Measurements from ENCODE around the genes GGA3 and MRPS7.

DNA sequence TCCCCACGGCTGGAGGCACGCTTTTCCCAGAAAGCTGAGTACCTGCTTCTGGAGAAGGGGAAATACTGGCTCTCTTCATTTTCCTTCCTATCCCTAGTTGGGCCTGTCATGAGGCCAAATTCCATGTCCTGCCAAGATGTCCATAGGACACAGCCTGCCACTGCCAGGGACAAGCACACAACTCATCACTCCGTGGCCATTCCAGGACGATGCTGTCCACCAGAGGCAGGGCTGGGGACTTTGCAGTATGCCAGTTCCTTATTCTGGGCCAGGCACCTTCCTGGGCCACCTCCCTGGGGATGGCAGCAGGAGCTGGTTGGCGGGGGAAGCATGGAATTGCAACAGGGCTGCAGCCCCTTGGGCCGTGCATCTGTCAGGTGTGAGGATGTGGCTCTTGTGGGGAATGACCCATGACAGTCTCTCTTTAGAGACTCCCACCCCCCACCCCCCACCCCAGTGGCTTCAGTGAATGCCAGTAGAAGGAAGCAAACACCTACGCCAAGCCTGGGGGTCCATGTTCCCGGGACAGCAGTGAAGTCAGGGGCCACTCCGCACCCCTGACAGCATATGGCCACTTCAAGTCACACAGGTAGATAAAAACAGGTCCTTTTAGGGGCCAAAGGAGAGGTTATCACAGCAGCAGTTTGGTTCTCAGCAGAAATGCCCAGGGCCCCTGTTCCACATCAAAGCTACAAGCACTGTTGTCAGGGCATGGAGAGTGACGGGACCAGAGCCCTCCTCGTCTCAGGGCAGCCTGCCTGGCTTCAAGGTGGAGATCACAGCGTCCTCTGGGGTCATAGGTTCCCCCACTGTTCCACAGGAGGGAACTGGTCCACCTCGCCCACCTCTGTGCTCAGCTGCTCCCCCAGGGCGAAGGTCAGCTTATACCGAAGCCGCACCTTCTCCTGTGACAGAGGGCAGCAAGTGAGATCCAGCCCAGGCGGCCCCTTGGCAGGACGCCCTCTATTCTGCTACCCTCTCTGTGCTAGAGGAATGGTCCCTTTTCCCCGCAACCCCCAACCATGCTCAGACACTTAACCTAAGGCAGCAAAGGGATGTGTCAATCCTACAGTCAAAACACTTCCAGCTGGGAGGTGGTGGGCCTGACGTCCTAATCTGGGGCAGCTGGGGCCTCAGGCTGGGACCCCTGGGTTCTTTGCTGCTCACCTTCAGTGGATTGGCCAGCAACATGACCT, 23.5 kb downstream of the GGA3 start:
- RRBS = no CpG with 5 or more reads among the region's 20 CpGs

DNA sequence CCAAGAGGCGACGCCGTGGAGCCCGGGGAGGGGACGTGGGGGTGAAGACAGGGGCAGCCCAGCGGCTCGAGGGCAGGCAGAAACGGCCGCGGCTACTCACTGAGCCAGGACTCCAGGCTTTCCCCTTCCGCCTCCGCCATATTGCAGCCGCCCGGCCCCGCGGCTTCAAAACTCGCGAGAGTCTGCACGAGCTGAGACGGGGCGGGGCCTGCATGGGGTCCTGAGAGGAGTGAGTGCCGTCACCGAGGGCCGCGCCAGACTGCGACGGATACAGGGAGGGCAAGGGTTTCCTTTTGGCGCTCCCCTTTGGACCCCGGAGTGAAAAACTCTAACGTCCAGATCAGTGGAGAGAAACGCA, at the start of gene GGA3:
GGA3 (minus strand) TSS at position 159 of the 358 bp plus-strand sequence.
- RRBS = under 1% methylated on average over 4 of the region's 31 CpGs

GRCh38 chr17:75261806-75263076, at the start of gene MRPS7:
Gene MRPS7, plus strand, starts transcription at chr17:75261879.
- RRBS = no CpG with 5 or more reads among the region's 50 CpGs

GRCh38 chr17:75288591-75289053, 611 bp downstream of the SLC25A19 start:
- RRBS = no CpG with 5 or more reads among the region's 12 CpGs

DNA sequence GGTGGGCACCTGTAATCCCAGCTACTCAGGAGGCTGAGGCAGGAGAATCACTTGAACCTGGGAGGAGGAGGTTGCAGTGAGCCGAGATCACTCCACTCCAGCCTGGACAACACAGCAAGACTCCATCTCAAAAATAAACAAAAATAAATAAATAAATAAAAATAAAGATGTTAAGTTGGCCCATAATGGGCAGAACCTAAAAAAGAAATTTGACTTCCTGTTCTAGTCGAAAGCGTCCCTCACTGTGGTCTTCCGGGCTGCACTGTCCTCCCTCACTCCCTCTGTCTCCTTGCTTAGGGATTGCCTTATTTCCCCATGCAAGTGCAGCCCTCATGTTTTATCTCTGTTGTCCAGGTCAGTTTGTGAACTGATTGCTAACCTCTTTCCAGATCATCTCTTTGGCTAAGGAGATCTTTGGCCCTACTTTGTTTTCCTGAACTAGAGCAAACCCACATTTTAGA, 5.8 kb upstream of the SLC25A19 start:
- RRBS = no CpG with 5 or more reads among the region's 4 CpGs

DNA sequence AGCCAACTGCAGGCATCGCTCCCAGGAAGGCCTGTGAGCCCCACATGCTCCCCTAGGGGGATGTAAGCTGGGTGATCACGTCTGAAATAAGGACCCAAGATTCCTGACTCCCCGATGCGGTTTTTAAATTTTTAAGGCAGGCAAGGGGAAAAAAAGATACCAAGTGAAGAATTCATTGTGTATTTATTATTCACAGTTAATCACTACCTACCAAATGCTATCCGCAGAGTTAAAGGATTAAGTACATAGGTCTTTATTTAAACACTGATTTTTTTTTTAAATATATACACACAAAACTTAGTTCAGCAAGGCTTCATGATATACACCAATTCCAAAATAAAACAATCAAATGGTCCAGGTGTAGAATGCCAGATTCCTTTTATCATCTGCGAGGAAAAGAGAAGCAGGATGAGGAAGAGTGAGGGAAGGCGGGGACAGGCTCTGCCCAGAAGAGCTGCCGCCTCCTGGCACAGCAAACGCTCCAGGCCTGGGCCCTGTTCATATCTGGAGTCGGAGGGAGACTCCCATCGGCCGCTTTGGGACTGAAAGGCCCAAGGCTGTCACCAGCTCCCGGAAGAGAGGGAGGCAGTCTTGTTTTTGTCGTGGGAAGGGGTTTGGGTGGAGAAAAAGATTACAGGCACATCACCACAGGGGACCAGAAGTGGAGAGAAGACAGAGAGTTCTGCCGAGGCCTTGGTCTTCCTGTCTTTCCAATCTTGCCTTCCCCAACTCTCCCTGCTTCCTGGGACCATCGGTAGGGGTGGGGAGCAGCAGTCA, 28.9 kb upstream of the SLC25A19 start:
- RRBS = no CpG with 5 or more reads among the region's 16 CpGs

DNA sequence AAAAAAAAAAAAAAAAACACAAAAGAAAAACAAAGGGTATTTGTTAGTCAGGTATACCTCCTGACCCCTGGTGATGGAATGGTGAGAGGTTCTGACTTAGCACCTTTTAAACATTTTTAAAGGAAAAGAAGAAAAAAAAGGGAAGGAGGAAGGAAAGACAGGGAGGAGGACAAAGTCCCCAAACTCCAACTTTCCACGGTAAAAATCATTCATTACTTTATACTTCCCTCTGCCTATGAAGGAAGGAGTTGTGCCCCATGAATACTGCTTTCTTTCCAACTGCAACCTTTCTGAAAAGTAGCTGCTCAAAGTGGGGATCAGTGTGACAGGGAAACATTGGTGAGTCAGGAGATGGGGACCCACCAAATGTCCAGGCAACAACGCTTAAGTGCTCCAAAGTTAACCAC, 52.2 kb upstream of the SLC25A19 start:
- RRBS = no CpG with 5 or more reads among the region's 2 CpGs

GRCh38 chr17:75351765-75352727, 53.4 kb downstream of the GRB2 start:
- RRBS = no CpG with 5 or more reads among the region's 11 CpGs

DNA sequence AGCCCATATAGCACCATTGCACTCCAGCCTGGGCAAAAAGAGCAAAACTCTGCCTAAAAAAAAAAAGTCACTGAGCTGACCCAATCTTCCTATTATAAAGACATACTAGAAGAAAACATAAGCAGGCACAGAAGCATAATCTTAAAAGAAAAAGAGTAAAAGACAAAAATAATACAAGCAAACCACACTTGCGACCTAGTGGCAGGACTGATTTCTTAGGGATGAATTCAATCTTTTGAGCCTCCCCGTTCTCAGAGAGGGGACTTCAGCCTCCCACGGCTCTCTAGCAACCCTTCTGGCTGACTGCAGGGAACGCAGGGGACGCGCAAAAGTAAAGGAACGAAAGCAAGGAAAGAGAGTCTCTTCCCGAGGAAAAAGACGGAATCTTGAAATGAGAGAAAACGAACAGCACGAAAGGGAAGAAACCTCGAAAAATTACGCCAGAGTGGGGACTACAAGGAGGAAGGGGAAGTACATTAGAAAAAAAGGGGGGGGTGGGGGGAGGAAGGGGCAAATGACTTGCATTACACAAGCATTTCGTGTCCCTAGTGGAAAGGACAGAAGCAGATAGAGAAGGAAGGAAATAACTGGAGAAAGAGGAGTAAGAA, 1.3 kb downstream of the GRB2 start:
- RRBS = no CpG with 5 or more reads among the region's 14 CpGs

DNA sequence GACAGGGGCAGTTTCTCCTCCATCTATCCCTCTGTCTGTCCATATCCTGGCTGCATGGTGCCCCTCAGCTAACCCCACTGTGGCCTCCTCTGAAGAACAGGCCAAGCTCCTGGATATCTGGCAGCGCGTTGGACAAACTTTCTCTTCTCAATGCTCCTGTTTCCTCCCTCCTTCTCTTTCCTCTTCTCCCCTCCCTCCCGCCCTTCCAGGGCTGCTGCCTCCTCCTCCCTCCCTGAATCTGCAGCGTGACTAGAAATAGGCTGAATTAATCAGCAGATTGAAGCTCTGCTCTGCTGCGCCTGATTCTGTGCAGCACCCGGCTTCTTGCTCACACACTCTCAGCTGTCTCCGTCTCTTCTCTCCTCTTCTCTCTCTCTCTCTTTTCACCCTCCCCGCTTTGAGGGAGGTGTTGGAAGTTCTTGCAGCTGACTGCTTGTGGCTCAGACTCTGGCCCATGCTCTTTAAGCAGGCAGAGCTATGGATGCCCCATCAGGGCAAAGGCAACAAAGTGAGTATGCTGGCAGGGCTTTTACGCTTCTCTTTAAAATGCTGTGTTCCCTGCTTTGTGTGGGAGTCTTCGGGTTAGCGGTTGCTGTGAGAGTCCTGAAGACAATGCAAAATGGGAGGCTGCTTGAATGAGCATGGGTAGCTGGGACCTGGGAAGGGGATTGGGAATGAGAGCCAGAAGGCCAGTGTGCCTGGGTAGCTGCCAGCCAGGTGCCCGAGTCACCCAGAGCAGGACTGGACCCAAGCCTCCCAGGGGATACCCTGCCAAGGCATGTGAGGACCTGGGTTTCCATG, 20.0 kb downstream of the TMEM94 start:
- RRBS = no CpG with 5 or more reads among the region's 12 CpGs

GRCh38 chr17:75485201-75485714, 28.8 kb downstream of the TMEM94 start:
- RRBS = no CpG with 5 or more reads among the region's 11 CpGs

DNA sequence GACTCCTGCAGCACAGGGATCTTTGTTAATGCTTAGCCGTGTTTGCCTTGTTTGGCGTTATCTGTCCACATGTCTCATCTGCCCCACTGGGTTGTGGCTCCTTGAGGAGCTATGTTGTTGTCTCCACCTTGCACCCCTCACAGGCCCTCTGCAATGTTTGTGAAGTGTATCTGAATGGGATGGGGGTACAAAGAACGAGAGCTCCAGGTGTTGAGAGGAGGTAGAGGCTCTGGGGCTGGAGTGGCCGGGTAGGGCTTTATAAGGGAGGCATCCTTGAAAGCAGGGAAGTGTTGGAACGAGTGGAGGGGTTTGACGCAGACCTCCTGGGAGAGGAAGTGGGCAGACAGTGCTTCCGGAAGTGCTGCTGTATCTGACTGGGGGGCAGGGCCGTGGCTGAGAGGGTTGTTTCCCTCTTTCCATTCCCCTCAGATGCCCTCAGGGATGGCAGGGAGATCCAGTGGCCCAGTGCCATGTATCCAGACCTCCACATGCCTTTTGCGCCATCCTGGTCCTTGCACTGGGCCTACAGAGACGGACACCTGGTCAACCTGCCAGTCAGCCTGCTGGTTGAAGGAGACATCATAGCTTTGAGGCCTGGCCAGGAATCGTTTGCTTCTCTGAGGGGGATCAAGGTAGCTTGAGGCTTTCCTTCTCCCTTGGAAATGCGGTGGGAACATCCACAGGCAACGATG, 27.7 kb downstream of the CASKIN2 start:
- RRBS = 90% methylated on average over 2 of the region's 13 CpGs

GRCh38 chr17:75525868-75526668, 571 bp downstream of the LLGL2 start:
- RRBS = 6% methylated on average over 23 of the region's 58 CpGs

DNA sequence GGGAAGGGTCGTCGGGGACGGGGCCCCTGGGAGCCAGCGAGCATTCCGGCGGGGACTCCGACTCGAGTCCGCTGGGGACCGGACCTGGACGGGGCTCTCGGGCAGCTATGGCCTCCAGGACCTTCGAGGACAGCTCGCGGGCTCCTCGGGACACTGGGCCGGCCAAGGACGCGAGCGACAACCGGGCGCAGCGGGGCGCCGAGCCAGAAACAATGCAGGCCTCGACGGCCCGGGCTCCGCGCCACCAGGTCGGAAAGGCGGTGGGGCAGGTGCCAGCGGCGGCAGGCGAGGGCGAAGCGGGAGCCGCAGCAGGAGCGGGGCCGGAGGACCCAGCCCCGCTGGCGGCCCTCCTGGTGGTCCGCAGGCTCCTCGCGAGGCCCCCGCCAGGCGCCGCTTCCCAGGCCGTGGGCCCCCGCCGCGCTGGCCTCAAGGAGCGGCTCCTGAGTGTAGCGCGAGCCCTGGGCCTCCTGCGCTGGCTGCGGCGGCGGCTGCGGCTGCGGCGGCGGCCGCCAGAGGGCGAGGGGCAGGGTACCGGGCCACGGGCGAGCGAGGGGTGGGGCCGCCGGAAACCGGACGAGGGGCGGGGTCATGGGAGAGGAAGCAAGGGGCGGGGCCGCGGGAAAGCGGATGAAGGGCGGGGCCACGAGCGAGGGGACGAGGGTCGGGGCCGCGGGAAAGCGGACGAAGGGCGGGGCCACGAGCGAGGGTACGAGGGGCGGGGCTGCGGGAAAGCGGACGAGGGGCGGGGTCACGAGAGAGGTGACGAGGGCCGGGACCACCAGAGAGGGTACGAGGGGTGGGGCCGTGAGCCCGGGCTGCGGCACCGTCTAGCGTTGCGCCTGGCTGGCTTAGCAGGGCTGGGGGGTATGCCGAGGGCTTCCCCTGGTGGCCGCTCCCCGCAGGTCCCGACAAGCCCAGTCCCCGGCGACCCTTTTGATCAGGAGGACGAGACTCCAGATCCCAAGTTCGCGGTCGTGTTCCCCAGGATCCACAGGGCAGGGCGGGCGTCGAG, 1.4 kb downstream of the MYO15B start:
- RRBS = 11% methylated on average over 38 of the region's 119 CpGs

GRCh38 chr17:75636939-75637491, 3.8 kb downstream of the SMIM5 start:
- RRBS = no CpG with 5 or more reads among the region's 17 CpGs

- RRBS = no CpG with 5 or more reads among the region's 12 CpGs
These were observed 4.7 kb upstream of the SMIM6 start for GRCh38 chr17:75641279-75641852.

DNA sequence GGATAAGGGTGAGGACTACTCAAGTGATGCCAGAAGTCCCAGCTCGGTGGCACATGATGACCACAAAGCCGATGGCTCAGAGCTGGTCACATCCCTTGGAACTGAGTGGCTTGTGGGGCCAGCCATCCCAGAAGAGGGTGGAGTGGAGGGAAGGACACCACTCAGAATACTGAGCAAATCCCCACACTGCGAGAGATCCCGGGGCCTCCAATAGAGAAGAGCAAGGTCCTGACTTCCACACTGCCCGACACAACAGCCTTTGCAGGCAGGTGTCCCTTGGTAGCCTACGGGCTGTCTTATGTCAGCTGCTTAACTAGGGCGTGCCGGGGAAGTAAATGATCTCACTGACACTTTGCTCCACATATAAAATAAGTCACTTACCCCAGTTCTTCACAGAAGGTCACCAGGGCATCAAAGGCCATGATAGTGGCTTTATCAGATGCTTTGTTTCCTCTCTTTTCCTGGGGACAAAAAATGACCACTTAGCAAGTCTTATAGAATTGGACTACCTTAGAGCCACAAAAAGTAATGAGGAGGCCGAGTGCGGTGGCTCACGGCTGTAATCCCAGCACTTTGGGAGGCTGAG, 4.8 kb downstream of the SMIM6 start:
- RRBS = no CpG with 5 or more reads among the region's 11 CpGs

DNA sequence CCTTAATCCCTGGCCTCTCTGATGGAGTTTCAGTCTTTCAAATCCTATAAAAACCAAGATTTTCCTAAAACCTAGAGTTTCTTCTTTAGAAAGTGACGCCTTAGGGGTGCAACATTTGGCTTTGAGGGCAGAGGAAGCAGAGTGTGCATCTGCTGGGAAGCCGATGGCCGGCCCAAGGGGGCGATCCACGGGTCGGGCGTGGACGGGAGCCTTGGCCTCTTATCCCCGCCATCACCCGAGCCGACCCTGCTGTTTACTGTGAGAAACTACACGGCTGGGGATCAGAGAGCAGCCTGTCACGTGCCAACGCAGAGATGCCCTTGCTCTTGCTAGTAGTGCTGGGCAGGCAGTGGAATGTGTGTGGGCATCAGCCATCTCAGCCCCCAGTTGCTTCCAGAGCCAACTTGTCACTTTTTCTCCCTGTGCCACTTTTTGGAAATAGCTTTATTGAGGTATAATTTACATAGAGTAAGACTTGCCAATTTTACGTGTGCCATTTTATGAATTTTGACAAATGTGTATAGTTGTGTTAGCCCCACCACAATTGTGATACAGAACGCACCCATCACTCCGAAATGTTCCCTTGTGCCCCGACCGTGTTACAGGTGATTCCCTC, 26.7 kb upstream of the ITGB4 start:
- RRBS = no CpG with 5 or more reads among the region's 19 CpGs

DNA sequence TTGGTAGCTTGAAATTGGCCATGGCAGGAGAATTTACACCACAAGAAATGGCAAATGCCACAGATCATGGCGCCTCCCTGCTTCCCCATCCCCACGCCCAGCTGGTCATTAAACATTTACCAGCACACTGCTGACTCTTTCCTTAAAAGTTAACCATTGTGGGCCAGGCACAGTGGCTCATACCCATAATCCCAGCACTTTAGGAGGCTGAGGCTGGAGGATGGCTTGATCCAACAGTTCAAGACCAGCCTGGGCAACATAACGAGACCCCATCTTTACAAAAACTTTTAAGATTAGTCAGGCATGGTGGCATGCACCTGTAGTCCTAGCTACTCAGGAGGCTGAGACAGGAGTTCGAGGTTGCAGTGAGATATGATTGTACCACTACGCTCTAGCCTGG, 22.5 kb upstream of the ITGB4 start:
- RRBS = no CpG with 5 or more reads among the region's 5 CpGs

GRCh38 chr17:75704862-75706105, 16.0 kb upstream of the ITGB4 start:
- RRBS = 97% methylated on average over 7 of the region's 35 CpGs